Caco-2 (cell line): ENCODE measurements around a stretch of chr18.

DNA sequence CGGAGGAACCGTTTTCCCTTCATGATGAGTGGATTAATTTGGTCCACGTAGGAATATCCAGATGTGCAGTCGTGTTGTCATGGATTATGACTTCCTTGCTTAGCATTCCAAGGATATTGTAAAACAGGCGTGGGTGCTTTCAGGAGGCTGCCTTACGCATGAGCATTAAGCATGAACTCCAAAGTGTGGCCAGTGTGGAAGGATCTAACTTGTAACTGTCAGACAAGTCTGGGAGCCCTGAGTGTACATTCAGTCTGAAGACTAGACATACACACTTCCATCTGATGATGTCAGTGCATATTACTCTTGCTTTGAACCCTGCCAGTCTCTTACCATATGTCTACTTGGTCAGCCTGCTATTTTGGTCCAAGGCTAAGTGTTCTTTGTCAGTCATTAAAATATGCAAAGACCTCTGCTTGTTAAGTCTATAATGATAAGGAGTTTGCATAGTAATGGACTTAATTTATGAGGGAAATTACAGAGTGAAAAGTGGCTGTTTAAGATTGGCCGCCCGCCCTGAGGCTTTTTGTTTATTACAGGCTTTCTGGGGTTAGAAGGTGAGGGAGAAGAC is 48.2 kb downstream of the CABLES1 start:
- PRO-cap: no peak
- RRBS: no CpG with 5 or more reads among the region's 8 CpGs

- PRO-cap: unidirectional peak, plus-strand start at chr18:23227978
- RRBS: no CpG with 5 or more reads among the region's 8 CpGs
These were observed 93.0 kb downstream of the CABLES1 start for GRCh38 chr18:23227845-23229035.

DNA sequence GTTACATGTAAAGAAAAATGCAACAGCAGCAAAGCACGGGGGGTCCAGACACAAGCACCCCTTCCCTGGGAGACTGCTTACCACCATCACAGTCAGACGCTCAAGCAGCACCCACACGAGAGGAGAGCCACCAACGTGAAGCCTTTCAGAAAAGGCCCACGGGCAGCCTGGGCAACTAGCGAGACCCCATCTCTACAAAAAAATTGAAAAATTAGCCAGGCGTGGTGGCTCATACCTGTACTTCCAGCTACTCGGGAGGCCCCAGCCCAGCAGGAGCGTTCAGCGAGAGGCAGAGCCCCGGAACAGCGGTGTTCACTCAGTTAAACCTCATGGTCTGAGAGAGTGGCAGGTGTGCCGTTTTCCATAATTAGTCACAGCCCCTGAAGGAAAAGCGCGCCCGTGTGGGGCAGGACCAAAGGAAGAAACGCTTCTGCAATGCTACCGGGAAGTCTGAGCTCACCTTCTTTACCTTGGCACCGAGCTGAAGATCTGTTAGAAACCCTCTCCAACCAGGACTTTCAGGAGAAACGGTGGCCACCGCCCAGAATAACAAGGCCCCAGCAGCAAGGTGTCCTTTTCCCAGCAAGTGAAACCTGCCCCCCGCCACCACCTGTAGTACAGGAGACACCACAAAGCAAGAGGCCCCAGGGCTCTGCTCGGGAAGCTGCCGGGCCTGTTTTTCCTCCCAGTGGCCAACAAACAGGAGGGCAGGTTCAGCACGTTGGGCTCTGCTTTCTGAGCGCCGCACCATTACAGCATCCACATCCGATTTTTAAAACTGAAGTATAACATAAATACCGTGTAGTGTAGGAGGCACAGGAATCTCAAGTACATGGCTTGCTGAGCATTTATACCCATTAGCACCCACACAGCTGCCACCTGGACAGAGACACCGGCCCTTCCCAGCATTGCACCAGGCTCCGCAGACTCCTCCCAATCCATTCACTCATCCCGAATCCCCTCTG is 106.7 kb downstream of the TMEM241 start:
- PRO-cap: no peak
- RRBS: no CpG with 5 or more reads among the region's 32 CpGs

DNA sequence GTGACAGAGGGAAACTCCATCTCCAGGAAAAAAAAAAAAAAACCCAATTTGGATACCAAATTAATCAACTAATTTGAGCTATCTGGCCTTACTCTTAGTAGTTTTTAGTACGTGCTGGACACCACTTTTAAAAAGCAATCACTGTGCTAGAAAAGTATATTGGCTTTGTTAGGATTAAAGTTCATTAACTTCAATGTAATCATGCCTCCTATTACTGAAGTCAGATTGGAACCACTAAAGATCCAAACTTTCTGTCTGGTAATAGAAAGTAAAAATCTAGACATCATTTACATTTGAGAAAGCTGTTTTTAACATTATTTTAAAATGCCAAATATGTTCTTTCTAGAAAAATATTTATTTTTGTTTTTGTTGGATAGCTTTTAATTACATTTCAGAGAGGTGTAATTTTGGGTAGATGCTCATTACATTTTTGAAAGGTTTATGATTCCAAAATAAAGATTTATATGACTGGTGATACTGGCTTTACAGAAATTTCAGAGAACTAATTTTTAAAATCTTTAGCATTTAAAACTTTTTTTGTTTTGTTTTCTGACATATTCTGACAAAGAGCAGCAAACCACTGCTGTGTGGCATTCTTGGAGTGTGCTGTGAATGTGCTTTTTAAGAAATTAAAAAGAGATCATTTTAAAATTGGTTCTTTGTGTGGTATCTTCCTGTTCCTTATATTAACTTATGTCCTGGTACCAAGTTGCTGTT is 20.7 kb upstream of the RMC1 start:
- PRO-cap: no peak
- RRBS: no CpG with 5 or more reads among the region's 1 CpG

DNA sequence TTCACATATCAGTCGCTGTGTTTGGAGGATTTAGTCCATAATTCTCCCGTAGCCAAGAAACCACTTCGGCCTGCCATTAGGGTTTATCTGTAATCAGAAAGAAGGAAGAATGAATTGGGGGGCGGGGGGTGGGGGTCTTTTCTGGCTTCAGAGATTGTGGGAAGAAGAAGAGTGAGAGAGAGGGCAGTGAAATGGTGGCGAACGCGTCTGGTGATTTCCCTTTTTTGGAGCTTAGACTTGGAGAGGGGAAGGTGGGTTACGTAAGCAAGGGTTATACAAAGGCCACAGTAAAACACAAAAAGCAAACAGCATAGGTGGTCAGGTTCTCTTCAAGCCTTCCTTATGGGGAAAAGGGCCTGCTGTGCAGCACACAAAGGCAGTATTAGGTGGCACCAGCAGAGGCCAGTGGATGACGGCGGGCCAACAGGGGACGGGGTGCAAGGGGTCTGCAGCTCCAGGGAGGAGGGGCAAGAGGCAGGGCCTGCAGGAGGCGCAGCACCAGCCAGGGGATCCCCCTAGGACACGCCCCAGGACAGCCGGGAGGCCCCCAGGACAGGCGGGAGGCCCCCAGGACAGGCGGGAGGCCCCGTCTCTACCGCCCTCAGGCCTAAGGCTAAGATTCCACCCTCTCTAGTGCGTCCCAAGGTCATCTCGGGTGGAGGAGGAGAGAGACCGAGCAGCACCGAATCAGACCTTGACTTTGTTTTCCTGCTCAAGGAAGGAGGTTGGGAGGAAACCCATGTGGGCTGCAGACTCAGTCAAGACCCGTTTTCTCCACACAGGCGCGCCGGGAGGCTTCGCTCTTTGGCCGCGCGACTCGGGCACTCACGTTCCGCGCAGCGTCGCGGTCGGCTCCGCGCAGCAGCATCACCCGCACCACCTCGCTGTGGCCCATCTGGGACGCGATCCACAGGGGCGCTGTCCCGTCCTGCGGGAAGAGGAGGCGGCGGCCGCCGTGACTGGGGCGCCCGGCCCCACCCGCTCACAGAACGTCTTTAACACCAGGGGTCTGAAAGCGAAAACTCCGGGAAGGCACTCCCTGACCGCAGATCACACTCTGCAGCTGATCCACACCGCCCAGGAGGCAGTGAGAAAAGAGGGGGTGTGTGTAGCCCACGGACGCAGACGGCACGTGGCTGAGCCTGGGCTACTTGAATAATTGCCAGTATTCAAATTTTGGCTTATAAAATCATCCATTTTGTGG is 32.8 kb upstream of the NPC1 start:
- PRO-cap: no peak
- RRBS: 95% methylated on average over 5 of the region's 63 CpGs

GRCh38 chr18:23828400-23828786 is 139.1 kb downstream of the LAMA3 start:
- PRO-cap: no peak
- RRBS: no CpG with 5 or more reads among the region's 3 CpGs

DNA sequence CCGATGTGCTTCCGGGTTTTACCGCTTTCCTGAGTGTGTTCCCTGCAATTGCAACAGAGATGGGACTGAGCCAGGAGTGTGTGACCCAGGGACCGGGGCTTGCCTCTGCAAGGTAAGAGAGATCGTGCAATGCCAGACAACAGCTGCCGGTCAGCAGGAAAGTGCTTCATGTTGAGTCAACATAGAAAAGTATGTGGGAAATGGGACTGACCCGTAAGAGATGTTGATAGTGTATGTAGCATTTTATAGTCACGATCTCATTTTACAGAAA is 156.7 kb upstream of the TTC39C start:
- PRO-cap: no peak
- RRBS: 97% methylated on average over 5 of the region's 8 CpGs

DNA sequence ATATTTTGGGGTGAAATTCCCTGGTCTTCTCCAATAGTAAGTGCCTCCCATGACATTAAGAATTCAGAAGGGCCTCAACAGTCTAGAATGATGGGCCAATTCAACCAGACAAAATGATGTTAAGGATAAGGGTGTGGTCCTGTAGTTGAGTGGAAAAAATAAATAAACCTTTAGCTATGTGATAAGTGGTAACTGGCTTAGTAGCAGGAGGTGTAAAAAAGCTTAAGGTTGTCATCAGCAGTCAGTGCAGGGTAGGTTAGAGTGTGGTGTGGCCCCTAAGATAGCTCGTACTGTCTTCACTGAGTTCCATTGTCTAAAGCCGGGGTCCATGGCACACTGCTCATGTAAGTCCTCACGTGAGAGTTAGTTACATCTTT is 123.1 kb upstream of the TTC39C start:
- PRO-cap: no peak
- RRBS: no CpG with 5 or more reads among the region's 3 CpGs

- PRO-cap: no peak
- RRBS: no CpG with 5 or more reads among the region's 4 CpGs
These were observed 78.2 kb upstream of the TTC39C start for GRCh38 chr18:23936347-23936705.

DNA sequence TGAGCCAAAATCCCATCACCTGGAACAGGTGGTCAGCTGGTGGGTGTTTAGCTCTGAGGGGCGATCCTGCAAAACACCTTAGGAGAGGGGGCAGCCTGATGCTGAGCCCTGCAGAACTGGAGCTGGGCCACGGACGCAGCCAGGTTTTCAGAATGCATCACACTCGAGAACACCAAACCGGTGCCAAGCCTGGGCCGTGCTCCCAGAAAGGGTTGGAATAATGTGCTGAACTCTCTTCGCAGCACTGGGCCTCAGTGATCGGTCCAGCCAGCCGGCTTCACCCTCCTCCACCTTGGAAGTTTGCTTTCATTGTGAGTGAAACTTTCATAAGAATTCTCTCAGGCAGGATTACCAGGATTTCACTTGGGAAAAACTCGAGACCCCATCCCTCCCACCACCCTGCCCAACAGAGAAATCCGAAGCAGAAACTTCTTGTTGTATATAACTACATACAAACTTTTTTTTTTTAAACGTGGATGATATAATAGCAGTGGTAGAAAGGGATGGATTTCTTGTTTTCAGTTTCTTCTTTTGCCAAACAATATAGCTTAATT is 56.4 kb upstream of the TTC39C start:
- PRO-cap: no peak
- RRBS: 92% methylated on average over 4 of the region's 12 CpGs

- PRO-cap: no peak
- RRBS: no CpG with 5 or more reads among the region's 5 CpGs
These were observed 13.9 kb upstream of the TTC39C start for GRCh38 chr18:24000623-24001081.

DNA sequence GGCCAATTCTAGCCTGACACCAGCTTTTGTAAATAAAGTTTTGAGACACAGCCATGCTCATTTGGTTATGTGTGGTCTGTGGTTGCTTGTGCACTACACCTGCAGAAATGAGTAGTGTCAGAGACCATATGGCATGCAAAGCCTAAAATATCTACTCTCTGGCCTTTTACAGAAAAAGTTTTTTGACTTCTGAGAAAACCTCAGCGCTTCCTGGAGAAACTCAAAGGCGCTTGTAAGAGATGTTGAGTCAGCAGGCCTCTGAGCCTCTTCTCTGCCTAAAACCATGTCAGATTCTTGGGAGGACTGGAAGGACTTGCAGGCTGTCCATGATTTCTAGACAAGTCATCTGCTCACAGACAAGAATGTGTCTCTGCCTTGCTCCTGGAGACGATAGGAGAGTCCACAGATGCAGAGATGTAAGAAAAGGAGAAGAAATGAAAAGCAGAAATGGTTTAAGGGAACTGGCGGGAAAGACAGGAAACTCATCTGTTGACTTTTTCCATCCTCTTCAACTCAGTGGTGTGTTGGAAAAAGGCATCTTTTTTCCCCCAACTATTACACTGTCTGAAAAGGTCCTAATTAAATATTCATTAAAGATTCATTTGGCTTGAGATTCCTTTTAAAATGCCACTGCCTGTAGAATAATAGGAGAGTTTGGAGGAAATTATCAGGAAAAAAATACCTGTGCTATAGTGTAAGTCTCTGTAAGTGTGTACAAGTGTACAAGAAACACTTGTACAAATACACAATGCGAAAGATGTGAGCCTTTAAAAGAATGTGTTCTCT is 5.3 kb downstream of the TTC39C start:
- PRO-cap: no peak
- RRBS: no CpG with 5 or more reads among the region's 5 CpGs

DNA sequence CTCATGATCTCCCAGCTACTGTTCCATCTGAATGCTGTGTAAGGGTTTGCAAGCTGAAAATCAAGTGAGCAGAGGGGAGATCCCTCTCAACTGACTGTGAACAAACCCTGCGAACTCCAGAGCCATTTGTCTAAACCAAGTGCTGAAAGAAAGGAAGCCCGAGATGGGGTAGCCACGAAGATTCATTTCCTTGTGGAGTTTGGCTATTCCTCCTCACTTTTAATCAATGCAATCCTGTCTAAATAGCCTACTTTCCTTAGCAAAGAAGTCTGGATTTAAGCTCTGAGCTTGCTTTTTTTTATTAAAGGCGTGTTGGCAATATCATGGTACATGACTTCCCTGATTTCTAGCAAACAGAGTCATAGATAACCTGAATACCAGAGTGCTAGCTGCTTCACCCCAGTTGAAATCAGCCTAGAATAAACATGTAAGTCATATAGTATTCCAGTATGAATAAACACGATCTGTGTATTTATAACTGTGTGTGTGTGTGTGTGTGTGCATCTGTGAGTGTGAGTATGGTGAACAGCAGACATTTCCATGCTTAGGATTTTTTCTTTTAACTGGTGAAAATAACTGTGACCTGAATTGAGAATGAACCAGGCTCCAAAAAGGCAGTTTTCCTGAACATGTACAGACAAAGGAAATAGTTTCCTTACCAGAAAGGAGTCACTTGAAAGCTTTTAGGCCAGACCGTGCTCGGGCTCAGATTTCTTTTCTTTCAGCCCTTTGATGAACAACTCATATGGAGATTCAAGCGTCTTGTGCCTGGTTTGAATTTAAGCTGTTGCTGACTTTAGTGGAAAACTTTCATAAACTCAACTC is 365.1 kb downstream of the ZNF521 start:
- PRO-cap: no peak
- RRBS: no CpG with 5 or more reads among the region's 8 CpGs

- PRO-cap: no peak
These were observed 38.0 kb downstream of the SS18 start for GRCh38 chr18:26052330-26052811.

DNA sequence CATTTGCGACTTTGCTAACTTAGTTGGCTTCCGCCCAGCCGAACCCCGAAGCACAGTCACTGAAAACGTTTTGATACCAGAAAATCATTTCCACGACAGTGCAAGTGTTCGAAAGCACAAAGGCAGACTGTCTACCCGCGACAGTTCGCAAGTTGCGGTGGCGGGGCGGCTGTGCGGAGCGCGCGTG is 107.2 kb upstream of the KCTD1 start:
- PRO-cap: no peak
- RRBS: no CpG with 5 or more reads among the region's 17 CpGs

DNA sequence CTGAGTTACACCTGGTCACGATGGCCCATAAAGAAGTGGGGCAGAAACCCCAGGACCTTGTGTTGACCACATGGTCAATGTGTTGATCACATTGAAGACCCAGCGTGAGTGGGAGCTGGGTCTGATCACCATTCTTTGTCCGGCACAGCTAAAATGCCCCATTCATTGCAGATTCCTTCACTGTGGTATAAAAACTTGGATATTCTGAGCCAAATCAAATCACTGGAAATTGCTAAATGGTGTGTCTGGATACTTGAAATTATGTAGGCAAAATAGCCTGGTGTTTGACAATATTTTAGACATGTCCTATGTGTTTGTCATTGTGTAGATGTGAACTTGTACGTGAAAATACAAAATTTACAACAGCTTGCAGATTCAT is 117.0 kb upstream of the KCTD1 start:
- PRO-cap: no peak
- RRBS: no CpG with 5 or more reads among the region's 4 CpGs

GRCh38 chr18:28036334-28037079 is 140.4 kb downstream of the CDH2 start:
- PRO-cap: no peak
- RRBS: no CpG with 5 or more reads among the region's 5 CpGs

GRCh38 chr18:28126586-28127210 is 50.2 kb downstream of the CDH2 start:
- PRO-cap: no peak
- RRBS: no CpG with 5 or more reads among the region's 5 CpGs

- PRO-cap: no peak
- RRBS: 96% methylated on average over 18 of the region's 32 CpGs
These were observed 899 bp downstream of the CDH2 start for GRCh38 chr18:28175983-28176478.

DNA sequence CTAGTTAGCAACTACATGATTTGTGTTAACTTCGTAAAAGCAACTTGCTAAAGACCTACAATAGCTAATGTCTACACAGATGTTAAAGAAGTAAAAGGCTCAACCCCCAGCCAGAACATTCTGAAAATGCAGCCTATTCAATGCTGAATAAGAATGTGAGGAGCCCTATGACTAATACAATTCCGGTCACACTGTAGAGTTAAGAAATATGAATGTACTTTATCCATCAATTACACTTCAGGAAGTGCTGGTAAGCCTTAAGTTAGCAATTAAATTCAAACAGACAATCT is 591.0 kb upstream of the CDH2 start:
- PRO-cap: no peak
- RRBS: no CpG with 5 or more reads among the region's 2 CpGs